NT2/D1 (cell line): Measurements from ENCODE around the gene SCAND1.

DNA sequence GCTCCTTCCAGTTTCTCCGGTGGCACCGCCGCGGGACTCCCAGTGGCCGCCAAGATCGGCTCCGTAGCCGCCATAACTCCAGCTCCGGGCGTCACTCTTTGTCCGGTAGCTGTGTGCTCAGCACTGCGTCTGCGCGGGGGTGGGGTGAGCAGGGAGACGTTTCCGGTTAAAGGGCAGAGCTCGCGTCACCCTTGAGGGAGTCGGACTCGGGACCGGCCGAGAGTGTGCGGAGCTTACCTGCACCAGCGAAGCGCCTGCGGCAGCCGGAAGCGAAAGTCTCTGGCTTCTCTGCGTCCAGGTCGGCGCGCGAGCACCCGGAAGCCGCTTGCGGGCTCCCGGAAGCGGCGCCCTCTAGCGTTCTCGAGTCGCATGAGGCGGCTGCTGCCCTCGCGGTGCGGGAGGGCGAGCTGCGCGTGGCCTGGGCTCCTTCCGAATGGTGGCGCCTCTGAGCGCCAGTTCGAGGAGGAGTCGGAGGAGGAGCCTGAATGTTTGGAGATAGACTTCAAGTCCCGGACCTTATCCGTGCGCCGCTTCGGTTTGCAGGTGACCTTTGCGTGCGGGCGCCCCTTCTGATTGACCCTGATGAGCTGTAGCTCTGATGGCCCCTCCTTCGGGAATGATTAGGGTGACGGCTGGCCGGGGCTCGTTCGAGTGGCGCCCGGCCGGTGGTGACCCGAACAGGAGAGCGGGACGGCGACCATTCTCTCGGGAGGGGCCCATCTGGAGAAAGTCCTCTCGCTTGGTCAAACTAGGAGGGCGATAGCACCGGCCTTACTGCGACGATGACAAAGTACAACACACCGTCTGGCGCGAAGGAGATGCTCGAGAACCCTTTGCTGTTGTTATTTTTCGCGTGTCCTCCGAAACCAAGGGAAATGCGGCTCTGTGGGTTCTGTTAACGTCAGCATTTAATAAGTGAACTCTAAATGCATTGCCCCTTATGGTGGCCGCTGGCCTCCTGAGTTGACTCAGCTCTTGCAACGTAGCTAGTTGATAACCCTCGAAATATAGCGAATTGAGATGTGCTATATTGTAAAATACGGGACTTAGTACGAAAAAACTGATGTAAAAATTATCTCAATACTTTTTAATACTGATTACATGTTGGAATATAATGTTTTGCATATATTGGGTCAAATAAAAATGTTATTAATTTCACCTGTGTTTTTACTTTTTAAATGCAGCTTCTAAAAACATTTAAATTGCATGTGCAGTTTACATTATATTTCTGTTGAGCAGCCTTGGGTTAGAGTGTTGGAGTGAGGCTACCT, at the start of gene SCAND1:
TSS of gene SCAND1 (minus strand) at position 292 of the 1,271 bp plus-strand sequence.
- RRBS, 2 experiments: 1% methylated on average over 33 to 46 of the region's 95 CpGs

DNA sequence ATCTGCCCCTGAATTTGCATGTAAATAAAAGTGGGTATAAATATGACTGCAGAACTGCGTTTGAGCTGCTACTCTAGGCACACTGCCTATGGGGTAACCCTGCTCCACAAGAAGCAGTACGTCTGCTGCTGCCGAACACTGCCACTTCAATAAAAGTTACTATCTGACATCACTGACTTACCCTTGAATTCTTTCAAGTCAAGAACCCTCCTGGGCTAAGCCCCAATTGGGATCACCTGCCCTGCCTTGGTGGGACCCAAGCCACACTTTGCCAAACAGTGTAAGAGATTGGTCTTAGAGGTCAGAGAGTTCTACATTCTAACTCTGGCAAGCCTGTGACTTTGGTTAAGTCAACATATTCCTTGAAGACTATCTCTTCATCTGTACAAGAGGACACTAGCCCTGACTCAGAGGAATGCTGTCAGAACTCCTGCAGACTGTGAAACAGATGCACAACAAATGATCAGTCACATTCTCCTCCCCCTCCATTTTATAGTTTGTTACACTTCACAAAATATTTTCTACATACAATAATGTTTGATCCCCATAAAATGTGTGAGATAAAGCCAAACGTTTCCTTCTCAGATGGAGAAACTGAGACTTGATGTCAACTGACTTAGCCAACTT, 91.8 kb upstream of the EPB41L1 start:
- RRBS, 2 experiments: no CpG with 5 or more reads among the region's 4 CpGs

GRCh38 chr20:36094111-36095122, 60.1 kb upstream of the EPB41L1 start:
- RRBS, 2 experiments: 77 to 84% methylated on average over 4 of the region's 14 CpGs

GRCh38 chr20:36113471-36113875, 41.1 kb upstream of the EPB41L1 start:
- RRBS, 2 experiments: no CpG with 5 or more reads among the region's 11 CpGs

DNA sequence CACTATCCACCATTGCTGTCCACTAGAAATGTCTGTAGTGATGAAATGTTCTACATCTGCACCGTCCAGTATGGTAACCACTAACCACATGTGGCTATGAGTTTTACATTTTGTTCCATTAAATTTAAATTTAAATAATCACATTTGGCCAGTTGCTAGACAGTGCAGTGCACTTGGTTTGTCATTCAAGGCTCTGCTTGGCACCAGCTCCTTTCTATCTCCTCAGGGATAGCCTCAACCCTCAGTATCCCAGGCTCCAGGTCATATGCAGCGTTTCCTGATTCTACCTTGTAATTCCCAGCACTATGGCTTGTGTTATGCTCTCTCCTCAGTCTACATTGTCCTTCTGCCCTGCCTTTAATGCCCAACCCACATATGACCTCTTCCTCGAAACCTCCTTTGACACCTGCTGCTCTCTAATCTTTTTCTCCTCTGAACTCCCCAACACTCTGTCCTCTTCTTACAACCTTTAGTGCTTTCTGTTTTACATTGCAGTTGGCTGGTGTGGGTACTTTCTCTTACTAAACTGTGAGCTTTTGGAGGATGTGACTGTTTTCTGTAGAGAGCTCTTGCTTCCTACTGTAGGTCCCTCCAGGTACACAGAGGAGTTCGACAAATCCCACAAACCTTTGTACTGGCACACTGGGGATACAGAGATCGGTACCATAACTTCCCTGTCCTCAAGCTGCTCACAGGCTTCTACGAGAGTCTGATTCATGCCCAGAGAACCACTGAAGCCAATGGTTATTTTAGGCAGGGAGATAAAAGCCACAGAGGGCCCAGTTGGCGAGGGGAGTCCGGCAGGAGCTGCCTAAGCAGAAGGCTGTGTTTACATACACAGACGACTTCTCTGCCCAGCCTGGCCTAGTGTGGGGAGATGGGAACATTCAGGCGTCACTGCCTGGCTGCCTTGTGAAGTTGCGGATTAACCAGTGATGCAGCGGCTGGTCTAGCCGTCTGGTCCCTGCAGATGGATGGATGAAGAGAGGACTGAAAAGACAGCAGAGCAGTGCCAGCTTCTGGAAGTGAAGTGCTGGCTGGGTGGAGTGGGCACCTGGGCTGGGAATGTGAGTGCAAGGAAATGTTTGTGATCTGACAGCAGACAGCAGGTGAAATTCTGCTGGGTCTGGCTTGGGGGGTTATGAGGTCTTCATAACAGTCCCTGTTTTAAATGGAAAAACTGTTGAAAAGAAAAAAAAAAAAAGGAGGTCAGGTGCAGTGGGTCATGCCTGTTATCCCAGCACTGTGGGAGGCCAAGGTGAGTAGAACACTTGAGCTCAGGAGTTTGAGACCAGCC, 8.4 kb upstream of the EPB41L1 start:
- RRBS, 2 experiments: no CpG with 5 or more reads among the region's 13 CpGs

GRCh38 chr20:36270944-36271945, 34.9 kb upstream of the DLGAP4 start:
- RRBS, 2 experiments: no CpG with 5 or more reads among the region's 25 CpGs

- RRBS, 2 experiments: no CpG with 5 or more reads among the region's 10 CpGs
These were observed 86.7 kb upstream of the MYL9 start for GRCh38 chr20:36454498-36455082.

GRCh38 chr20:36526258-36527164, 14.8 kb upstream of the MYL9 start:
- RRBS, 2 experiments: 86 to 91% methylated on average over 2 to 3 of the region's 37 CpGs

DNA sequence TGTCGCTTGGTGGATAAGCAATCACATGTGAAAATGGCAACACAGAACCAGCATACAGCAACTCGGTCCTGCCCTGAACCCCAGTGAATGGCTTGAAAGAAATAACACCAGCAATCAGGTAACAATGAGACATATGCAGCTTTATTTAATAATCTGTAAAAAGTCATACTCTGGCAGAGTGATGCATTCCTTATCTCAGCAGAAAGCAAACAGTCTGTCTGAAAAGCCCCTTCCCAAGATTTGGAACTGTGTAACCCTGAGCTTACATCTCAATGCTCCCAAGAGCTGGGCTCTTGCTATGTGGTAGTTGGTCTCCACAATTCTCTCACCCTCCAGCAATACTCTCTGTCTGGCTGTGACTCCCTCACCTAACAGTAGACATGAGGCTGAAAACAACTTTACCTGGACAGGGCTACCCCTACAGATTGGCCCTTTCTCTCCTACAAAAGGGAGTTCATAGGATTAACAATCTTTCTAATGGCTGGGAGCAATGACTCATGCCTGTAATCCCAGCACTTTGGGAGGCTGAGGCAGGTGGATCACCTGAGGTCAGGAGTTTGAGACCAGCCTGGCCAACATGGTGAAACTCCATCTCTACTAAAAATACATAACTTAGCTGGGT, 5.8 kb upstream of the SLA2 start:
- RRBS, 2 experiments: no CpG with 5 or more reads among the region's 2 CpGs

GRCh38 chr20:36813831-36814204, 40.3 kb upstream of the DSN1 start:
- RRBS, 2 experiments: no CpG with 5 or more reads among the region's 4 CpGs

DNA sequence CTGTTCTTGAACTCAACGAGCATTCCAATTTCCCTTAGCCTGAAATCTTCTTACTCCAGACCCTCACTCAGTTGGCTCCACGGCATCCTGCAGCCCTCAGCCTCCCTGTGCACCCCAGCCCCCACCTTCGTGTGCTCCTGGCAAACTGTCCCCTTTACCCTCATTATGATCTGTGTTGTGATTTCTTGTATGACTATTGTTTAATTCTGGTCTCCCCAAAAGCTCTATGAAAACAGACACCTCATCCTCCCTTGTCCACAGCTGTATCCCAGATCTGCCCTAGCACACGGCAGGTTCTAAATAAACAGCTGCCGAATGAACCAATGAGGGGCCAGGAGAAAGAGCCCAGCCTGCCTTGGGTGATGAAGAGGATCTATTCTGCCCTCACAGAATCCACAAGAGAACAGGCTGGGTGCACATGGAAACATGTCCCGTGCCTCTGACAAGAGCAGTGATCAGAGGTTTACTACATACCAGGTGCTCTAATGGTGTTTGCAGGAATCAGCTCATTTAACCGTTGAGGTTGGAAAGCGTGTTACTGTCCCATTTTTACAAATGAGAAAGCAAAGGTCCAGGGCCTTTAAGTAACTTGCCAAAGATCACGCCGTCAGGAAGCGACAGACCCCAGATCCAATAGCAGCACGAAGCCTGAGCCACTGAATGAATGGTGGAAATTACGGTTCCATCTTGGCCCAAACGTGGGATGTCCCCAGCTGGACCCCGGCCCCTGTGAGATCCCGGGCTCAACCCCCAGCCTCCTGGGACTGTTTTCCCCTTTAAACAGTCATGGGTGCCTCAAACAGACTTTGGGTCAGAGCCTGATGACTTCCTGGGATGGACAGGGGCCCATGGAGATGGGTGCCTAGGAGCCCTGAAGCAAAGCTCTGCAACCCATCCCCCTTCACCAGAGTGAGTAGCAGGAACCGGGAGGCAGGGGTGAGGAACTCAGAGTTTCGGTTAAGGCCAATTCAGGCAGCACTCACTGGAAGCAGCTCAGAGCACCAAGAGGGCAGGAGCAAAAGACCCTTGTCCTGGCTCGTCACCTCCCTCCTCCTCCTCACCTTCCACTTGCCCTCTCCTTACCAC, 2.8 kb downstream of the SOGA1 start:
- RRBS, 2 experiments: no CpG with 5 or more reads among the region's 19 CpGs

- RRBS, 2 experiments: no CpG with 5 or more reads among the region's 8 CpGs
These were observed 47.1 kb upstream of the SAMHD1 start for GRCh38 chr20:36998518-36999154.

DNA sequence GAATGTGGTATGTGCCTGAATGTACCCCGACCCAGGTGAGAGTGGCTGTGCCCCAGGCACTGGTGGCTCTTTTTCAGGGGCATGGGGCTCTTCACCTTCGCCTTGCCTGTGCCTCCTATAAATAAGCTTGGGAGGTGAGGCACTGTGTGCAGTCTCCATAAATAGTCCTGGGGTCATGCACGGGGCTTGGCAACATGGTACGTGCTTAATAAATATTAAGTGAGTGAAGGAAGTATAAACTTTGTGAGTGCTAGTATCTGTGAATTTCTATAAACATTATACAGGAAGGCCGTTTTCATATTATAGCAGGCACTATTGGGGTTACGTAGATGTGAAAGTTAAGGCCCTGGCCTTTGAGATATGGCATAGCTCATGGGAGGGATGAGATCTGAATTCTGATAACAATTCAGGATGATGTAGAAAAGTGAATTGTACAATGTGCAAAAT, 32.9 kb downstream of the GHRH start:
- RRBS, 2 experiments: no CpG with 5 or more reads among the region's 6 CpGs

DNA sequence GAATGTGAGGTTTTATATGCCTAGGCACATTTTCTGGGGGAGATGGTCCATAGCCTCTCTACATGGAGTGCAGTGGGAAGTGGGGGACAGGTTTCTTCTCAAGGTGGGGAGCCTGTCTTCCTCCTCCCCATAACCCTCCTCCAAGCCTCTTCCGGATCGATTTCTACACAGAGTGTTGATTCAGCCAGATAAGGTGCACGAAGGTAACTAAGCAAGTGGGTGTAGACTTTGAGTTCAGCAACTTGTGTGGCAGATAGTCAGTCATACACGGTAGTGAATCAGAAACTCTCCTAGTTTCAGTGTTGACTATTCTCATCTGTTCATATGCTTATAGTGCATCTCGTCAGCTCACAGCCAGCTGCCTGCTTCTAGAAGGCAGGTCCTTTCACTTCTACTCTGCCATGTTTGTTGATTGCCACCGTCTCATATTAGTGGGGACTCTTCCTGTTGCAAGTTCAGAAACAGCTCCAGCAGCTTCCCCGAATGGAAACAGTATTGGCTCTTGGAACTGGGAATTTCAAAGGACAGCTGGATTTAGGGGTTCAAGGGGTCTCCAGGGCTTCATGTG, 19.2 kb downstream of the MANBAL start:
- RRBS, 2 experiments: no CpG with 5 or more reads among the region's 7 CpGs

- RRBS, 2 experiments: no CpG with 5 or more reads among the region's 16 CpGs
These were observed 18.3 kb upstream of the SRC start for GRCh38 chr20:37327503-37328174.

GRCh38 chr20:37347629-37348922, 2.1 kb downstream of the SRC start:
- RRBS, 2 experiments: no CpG with 5 or more reads among the region's 12 CpGs

DNA sequence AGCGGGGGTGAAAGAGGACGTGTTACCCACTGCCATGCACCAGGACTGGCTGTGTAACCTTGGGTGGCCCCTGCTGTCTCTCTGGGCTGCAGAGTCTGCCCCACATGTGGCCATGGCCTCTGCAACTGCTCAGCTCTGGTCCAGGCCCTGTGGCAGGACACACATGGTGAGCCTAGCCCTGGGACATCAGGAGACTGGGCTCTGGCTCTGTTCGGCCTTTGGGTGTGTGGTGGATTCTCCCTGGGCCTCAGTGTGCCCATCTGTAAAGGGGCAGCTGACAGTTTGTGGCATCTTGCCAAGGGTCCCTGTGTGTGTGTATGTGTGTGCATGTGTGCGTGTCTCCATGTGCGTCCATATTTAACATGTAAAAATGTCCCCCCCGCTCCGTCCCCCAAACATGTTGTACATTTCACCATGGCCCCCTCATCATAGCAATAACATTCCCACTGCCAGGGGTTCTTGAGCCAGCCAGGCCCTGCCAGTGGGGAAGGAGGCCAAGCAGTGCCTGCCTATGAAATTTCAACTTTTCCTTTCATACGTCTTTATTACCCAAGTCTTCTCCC, 58.7 kb downstream of the SRC start:
- RRBS, 2 experiments: no CpG with 5 or more reads among the region's 8 CpGs

GRCh38 chr20:37518761-37519594, 2.1 kb upstream of the NNAT start:
- RRBS, 2 experiments: 88% methylated on average over 5 of the region's 29 CpGs; no CpG with 5 or more reads in 1 of the 2 experiments

GRCh38 chr20:37524127-37525551, 3.0 kb downstream of the BLCAP start:
- RRBS, 2 experiments: no CpG with 5 or more reads among the region's 18 CpGs

- RRBS, 2 experiments: 16 to 27% methylated on average over 12 of the region's 29 CpGs
These were observed 70.3 kb upstream of the BLCAP start for GRCh38 chr20:37597903-37598519.